Thyroid gland (tissue), 7 donors: ENCODE measurements around the genes CXCR2, NHEJ1 and ANKZF1.

DNA sequence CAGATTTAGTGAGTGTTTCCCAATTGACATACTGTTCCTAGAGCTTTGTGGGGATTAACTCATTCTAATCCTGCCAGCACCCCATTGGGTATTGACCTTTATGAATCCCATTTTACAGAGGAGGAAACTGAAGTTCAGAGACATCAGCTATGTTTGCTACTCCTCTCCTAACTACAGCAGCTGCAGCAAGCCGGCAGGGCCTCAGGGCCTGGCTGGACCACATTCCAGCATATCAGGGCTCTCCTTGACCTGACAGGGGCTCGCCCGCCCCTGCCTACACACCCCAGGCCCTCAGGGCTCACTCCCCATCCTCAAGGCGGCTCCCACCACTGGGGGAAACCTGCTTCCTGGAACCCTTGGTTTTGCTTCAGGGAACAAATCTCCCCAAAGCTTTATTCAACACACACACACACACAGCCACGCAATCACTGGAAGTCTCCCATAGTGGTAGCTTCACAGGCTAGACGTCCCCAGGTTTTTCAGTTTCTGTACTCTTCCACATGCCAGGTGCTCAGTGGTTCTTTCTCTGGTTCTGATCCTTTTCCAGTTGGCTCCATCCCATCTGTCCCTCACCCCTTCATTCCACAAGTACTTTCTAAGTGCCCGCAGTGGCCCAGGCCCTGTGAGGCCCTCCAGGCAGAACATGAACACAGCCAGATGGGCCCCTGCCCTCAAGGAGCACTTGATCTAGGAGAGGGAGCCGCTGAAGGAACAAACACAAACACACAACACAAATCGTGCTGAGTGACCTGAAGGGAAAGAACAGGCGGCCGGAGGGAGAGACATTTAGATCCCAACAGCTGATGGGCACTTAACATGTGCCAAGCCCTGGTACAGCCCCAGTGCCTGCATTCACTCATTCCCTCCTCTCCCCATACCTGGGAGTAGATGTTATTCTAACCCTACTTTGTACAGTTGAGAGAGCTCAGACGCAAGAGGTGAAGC is 51.2 kb downstream of the TNS1 start:
- PRO-cap, 2 experiments, result peak in 1 of 2 experiments; most common plus-strand start position 743 of the sequence (in 1); most common minus-strand start position 490 of the sequence (in 1)
- RAMPAGE, long total RNA, 5 experiments, result no peak in any of the 5 experiments

- PRO-cap, 2 experiments, result peak in 1 of 2 experiments; most common plus-strand start chr2:217989126 (in 1)
- RAMPAGE, long total RNA, 5 experiments, result no peak in any of the 5 experiments
These were observed 13.9 kb downstream of the TNS1 start for GRCh38 chr2:217988926-217989306.

- PRO-cap, 2 experiments, result peak in 1 of 2 experiments; most common plus-strand start chr2:218009946 (in 1)
- RAMPAGE, long total RNA, 5 experiments, result start-site peak on the minus strand in 2 of 5 experiments, at chr2:218010210-218010595 at its widest, 15 to 26 reads per replicate
These were observed 7.3 kb upstream of the TNS1 start for GRCh38 chr2:218009515-218011042.

DNA sequence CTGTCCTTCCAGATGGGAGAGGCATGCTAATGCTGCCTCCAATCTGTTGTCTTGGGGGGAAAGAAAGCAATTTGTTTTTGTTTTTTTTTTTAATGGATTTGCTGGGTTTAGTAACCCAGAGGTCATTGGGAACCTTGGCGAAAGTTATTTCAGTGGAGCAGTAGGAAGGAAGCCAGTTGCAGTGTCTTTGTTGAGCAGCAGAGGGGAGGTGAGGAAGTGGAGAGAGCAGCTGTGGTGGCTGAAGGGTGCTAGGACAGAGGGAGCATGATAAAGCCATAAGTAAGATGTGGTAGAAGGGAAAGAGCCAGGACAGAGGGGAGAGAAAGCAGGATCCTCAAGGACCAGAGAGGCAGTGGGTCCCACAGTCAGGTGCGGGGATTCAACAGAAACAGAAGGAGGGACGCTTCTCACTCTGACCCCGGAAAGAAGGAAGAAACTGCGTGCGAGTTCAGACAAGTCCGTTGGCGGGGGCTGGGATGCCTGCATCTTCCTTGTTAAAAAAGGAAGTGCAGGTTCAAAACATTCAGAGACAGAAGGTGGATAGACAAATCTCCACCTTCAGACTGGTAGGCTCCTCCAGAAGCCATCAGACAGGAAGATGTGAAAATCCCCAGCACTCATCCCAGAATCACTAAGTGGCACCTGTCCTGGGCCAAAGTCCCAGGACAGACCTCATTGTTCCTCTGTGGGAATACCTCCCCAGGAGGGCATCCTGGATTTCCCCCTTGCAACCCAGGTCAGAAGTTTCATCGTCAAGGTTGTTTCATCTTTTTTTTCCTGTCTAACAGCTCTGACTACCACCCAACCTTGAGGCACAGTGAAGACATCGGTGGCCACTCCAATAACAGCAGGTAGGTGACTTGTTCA is at the start of gene CXCR2:
Gene CXCR2, plus strand, starts transcription at position 526 of the 867 bp plus-strand sequence.
- PRO-cap, 2 experiments, result no peak in any of the 2 experiments
- RAMPAGE, long total RNA, 5 experiments, result no peak in any of the 5 experiments

GRCh38 chr2:218219779-218220333 is 2.9 kb downstream of the ARPC2 start:
- PRO-cap, 2 experiments, result no peak in any of the 2 experiments
- RAMPAGE, long total RNA, 5 experiments, result no peak in any of the 5 experiments

- PRO-cap, 2 experiments, result no peak in any of the 2 experiments
- RAMPAGE, long total RNA, 5 experiments, result no peak in any of the 5 experiments
These were observed 314 bp downstream of the PNKD start for GRCh38 chr2:218270628-218271038.

DNA sequence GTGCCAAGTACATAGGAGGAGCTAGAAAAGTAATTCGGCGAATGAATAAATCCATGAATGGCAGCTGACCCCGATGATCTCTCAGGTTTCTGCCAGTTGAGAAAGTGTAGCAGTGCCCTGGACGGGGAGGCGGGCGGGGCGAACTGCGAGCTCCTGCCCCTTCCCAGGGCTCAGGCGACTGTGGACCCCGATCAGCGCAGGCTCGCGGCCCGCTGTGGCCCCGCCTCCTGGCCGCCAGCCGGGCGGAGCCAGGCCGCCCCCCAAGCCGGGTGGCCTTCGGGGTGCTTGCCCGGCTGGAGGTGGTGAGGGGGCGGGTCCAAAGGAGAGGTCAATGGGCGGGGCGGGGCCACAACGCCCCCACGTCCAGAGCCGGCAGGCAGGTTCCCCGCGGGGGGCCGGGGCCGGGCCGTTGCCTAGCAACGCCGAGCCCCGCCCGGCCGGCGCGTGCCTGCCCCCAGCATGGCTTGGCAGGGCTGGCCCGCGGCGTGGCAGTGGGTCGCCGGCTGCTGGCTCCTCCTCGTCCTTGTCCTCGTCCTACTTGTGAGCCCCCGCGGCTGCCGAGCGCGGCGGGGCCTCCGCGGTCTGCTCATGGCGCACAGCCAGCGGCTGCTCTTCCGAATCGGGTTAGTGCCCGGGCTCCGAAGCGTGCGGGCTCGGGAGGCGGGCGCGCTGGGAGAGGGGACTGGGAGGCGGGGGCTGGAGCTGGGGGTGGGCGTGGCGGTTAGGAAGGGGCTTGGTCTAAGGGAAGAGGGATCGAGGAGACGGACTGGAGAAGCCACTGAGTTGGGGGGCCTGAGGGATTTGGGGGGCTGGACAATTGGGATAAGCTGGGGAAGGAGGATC is 30.7 kb upstream of the TMBIM1 start:
- PRO-cap, 2 experiments, result peak in 2 of 2 experiments; most common plus-strand start position 491 of the sequence (in 2); most common minus-strand start position 180 of the sequence (in 2)
- RAMPAGE, long total RNA, 5 experiments, result start-site peak on the plus strand in 1 of 5 experiments, centred at position 494 of the sequence, 152 reads per replicate

- PRO-cap, 2 experiments, result peak in 1 of 2 experiments; most common plus-strand start chr2:218396366 (in 1); most common minus-strand start chr2:218396069 (in 1)
- RAMPAGE, long total RNA, 5 experiments, result no peak in any of the 5 experiments
These were observed 3.6 kb upstream of the CTDSP1 start for GRCh38 chr2:218395696-218396796.

DNA sequence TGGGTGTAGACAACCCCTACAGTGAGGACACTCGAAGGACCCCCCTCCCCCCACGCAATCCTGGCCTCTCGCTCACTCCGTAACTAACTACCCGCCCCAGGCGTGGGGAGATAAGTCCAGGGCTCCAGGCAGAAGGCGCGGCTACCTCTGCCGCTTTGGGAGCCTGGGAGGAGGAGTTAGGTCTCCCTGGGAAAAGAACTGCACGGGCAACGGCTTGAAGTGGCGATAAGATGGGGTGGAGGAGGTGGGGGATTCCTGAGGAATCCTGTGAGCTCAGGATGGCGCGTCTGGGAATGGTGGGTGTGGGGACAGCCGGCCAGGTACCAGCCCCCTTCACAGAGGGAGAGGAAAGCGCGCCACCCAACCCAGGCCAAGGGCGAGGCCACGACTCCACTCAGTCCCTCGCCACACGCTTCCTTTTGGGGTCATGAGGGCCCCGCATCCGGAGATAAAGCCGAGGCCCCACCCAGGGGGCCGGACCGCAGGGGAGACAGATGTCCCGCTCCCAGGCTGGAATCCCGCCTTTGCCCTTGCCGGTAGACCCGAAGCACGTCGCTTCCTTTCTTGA is 1.9 kb upstream of the CTDSP1 start:
- PRO-cap, 2 experiments, result peak in 2 of 2 experiments; most common plus-strand start position 113 of the sequence (in 2); most common minus-strand start position 85 of the sequence (in 2)
- RAMPAGE, long total RNA, 5 experiments, result no peak in any of the 5 experiments

DNA sequence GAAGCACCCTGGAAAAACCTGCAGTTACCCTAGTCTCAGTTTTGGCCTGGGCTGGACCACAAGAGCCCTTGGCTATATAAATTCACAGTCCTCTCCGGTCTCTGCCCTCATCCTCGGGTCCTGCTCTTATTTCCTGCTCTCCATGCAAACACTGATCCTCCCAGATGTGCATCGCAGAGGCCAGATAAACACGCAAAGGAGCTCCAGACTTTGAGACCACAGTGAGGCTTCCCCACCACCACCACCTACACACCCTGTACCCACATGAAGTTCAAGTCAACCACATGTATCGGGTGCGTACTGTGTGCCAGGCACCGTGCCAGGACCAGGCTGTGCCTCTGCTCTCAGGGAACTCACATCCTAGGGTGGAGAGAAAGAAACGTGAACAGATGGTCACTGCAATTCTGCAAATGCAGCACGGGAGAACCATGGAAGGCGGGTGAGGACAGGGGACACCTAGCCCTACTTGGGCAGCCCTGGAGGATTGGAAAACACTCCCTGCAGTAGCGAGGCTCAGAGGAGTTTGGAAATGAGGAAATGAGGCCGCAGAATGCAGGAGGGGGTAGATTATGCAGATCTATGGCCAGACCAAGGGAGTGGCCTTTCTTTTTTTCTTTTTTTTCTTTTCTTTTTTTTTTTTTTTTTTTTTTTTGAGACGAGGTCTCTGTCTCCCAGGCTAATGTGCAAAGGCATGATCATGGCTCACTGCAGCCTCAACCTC is 7.5 kb downstream of the CTDSP1 start:
- PRO-cap, 2 experiments, result no peak in any of the 2 experiments
- RAMPAGE, long total RNA, 5 experiments, result no peak in any of the 5 experiments

GRCh38 chr2:218429241-218429775 is 10.4 kb downstream of the VIL1 start:
- PRO-cap, 2 experiments, result no peak in any of the 2 experiments
- RAMPAGE, long total RNA, 5 experiments, result no peak in any of the 5 experiments

DNA sequence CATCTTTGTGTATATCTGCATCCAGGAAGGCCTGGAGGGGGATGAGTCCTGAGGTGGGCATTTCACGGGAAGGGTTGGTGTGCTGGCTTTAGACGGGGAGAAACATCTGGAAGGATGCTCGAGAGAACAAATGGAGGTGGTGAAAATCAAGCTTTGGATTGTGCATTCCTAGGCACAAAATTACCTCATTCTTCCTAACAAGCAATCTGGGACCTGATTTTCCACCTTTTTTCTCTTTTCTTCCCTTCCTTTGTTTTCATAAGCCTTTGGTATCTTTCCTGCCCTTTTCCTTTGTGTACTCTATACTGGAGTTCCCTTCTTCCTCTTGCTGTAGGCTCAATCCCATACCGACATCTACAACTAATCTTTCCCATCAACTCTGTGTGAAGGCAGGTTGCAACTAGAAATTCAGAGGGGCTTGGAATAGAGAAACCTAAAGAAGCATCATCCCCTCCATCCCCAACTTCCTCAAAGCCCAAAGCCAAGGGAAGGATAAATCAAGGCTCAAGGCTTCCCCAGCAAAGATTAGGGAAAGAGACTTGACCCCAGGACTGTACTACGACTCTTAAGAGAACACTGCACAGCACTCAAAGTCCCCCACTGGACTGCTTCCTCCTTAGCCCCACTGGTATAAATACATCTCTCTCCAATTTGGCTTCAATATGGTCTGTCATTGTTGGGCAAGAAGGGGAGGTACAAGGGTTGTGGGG is 22.7 kb downstream of the ZNF142 start:
- PRO-cap, 2 experiments, result no peak in any of the 2 experiments
- RAMPAGE, long total RNA, 5 experiments, result no peak in any of the 5 experiments

- PRO-cap, 2 experiments, result no peak in any of the 2 experiments
- RAMPAGE, long total RNA, 5 experiments, result no peak in any of the 5 experiments
These were observed 24.0 kb upstream of the CYP27A1 start for GRCh38 chr2:218757857-218758373.

GRCh38 chr2:218894345-218894939 is 13.8 kb downstream of the WNT10A start:
- PRO-cap, 2 experiments, result no peak in any of the 2 experiments
- RAMPAGE, long total RNA, 5 experiments, result no peak in any of the 5 experiments

DNA sequence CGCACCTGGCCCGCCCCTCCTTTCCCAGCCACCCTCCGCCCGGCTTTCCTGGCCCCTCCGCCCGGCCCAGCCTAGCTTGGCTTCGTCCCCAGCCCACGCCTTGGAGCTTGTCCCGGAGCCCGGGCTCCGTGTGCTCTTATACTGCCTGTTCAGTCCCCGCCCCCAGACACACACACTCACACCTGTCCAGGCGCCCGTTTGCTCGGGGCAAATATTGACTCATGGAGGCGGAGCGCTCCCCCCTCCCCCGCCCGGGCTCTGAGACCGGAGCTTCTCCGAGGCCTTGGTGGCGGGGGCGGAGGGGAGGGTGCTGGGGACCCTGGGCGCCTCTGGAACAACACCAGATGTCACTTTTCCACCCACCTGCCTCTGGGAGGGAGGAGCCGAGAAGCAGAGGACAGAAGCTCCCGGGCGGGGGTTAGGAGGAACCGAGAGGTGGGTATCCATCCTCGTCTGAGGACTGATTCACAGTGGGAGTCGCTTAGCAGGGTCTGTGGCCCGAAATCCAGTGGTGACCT is 8.7 kb upstream of the CRYBA2 start:
- PRO-cap, 2 experiments, result peak in 2 of 2 experiments; most common minus-strand start position 112 of the sequence (in 2)
- RAMPAGE, long total RNA, 5 experiments, result no peak in any of the 5 experiments

GRCh38 chr2:219122040-219122408 is 38.6 kb downstream of the NHEJ1 start:
- PRO-cap, 2 experiments, result no peak in any of the 2 experiments
- RAMPAGE, long total RNA, 5 experiments, result no peak in any of the 5 experiments

DNA sequence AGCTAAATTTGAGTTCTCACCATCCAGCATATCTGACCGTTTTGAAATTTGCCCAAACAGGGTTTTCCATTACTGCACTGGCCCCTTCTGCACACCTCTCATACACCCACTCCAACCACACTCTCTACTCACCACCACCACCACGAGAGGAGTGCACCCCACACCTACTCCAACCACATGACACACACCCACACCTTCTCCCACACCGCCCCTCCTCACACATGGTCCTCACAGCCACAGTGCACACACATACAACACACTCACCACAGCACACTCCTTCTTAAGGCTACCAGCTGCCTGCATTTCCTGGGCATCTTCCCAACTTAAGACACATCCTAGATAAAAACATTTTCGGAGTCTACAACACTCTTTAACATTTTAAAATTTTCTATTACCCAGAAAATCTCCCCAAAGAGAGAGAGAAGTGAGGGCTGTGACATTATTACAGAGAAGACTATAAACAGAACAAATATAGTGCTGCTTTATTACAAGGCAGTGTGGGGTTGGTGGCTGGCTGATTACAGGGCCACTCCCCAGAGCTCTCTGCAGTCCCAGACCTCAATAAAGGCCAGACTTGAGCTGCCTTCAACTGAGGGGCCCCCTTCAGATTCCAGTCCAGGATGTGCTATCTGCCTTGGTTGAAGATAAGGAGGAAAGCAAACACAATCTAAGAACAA is 36.1 kb downstream of the NHEJ1 start:
- PRO-cap, 2 experiments, result no peak in any of the 2 experiments
- RAMPAGE, long total RNA, 5 experiments, result no peak in any of the 5 experiments

- PRO-cap, 2 experiments, result peak in 2 of 2 experiments; most common plus-strand start chr2:219160587 (in 2); most common minus-strand start chr2:219160787 (in 2)
- RAMPAGE, long total RNA, 5 experiments, result start-site peak on the minus strand in 3 of 5 experiments, at chr2:219160787-219160841 at its widest, 21 to 52 reads per replicate
These were observed at the start of gene NHEJ1 for GRCh38 chr2:219160129-219161037. TSS of gene NHEJ1 (minus strand) at chr2:219160815.

GRCh38 chr2:219219425-219219825 is 667 bp upstream of the ABCB6 start:
- PRO-cap, 2 experiments, result no peak in any of the 2 experiments
- RAMPAGE, long total RNA, 5 experiments, result no peak in any of the 5 experiments

- PRO-cap, 2 experiments, result peak in 2 of 2 experiments; most common plus-strand start chr2:219229856 (in 2)
- RAMPAGE, long total RNA, 5 experiments, result start-site peak on the plus strand in 4 of 5 experiments, at chr2:219229806-219229869 at its widest, 341 to 659 reads per replicate
These were observed at the start of gene ANKZF1 for GRCh38 chr2:219229697-219230648. TSS of gene ANKZF1 (plus strand) at chr2:219229806.